Diencephalon (tissue), 2 donors: ENCODE results near the genes SLC7A5 and BANP.

GRCh38 chr16:87402767-87403313, 10.7 kb downstream of the MAP1LC3B start:
- RAMPAGE, long total RNA, result no peak

DNA sequence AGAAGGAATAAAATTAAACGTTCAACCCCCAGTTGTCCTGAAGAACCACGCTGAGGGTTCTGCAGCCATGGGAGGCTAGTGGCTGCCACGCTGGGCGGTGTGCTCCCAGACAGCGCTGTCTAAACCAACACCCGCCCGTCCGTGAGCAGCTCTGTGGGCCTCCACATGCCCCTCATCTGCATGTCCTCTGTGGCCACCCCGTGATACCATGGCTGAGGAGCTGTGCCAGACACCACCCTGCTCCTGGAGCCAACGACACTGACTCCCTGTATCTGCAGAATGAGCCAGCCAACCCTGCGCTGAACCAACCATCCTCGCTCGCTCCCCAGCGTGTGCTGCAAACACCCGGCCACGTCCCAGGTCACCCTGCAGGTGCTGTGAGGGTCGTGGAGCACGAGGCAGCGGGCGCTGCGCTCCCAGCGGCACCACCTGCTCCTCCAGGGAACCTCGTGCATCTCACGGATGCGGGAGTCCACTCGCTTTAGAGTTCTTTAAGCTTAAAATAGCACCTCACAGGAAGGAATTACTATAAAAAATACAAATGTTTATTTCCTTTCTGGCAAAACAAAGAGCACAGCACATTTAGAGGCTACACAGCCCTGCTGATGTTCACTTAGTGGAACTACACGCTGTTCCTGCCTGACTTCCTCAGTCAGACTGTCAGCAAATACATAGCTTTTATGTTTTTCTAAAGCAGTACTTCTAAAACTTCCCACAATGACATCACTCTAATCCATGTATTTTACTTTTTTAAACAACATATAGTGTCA, 43.3 kb downstream of the MAP1LC3B start:
- RAMPAGE, long total RNA, result no peak

DNA sequence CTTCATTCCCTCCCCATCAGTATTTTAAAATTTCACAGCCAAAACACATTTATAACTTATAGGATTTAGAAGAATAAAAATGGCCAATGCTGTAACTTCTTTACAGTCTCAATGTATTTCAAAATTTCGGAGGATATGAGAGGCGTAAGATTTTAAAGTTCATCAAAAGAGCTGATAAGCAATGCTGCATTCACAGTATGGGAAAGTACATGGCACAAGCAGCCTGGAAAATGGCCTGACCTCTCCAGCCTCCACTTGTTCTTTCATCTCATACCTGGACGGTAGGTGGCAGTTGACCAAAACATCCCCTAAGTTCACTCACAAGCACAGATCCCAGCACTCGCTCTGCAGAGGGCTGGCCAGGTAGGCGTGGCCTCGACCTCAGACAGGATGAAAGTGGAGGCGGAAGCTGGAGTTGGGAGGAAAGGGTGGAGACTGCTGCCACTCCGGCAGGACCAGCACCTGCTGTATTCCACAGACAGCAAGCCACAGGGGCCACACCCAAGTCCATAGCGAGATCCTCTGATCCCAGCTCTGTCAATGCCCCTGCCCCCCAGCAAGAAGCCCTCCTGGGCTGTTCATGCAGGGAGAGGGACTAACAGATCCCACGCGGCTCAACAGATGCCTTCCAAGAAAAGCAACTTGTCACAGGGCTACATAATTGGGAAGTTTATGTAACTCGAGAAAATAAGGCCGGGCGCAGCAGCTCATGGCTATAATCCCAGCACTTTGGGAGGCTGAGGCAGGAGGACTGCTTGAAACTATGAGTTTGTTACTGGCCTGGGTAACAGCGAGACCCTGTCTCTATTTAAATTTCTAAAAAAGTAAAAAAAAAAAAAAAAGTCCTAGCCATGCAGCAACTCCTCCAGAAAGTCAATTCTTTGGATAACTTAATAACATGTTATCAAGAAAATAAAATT, 31.3 kb downstream of the ZCCHC14 start:
- RAMPAGE, long total RNA, result no peak

- RAMPAGE, long total RNA, result no peak
Observed at GRCh38 chr16:87551438-87551917, 50.8 kb upstream of the JPH3 start.

DNA sequence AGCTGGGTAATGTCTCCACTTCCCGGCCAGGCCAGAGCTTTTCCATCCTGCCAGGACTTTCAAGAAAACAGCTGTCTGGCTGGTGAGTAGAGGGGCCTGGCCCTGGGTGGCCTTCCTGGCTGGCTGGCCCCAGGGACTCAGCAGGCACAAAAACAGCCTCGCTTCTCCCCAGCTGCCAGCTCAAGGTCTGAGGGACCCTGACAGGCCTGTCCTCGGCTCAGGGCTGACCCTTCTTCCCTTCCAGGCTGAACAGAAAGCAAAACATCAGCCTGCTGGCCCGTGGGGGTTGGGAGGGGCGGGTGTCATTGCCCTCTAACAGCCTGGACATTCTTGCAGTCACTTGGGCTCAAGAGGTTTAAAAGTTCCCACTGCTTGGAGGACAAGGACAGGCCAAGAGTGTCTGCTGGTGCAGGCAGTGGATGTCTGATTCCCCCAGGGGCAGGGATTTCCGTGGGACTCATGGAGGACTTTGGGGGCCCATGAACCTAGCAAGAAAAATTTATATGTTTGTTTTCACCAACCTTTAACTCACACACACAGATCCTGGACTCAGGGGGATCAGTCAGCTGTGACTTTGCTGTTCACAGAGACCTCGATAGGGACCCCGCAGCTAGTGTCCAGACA, 45.1 kb upstream of the JPH3 start:
- RAMPAGE, long total RNA, result no peak

DNA sequence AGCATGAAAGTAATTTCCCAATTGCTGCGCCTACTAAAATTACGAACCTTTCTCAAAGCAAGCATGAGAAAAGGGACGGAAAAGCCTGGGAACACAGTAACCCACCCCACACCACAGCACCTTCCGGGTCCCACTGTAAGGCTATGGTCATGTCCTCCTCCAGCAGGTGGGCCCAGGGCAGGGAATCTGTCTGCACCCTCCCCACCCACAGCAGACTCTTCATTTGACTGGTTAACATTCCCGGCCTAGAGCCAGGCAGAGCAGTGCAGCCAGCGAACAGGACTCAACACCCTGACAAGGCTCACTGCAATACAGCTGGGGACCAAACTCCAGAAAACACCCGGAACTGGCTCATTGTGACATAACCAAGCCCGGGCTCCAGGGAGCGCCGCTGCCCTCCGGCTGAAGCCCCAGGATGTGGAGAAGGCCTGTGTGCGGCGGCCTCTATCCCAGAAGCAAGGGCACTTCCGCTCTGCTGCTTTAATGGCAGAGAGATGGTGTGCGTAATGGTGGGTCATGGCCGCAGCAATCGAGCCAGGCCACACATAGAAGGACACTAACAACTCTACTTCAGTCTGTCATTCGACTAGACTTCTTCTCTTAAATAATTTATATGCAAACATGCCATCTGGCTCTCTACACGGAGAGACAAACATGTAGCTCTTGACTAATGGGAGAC, 18.2 kb downstream of the KLHDC4 start:
- RAMPAGE, long total RNA, result no peak

DNA sequence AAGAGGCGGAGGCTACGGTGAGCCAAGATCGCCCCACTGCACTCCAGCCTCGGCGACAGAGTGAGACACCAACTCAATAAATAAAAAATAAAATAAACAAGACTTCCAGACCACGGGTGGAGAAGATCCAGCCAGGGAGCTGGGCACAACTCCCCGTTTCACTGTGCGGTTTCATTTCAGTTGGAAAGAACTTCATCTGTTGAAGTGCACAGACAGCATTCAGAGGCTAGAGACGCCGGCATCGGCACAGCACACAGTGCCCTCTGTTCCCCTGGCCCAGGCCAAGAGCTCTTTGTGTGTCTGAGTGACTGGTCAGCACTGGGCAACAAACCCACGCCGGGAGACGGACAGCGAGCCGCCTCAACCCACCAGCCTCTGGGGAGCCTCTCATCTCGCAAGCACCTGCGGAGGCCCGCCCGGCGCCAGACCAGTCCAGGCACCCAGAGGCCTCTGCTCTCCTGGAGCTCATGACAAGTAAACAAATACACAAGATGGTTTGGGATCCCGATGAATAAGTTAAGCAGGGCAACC, 25.5 kb upstream of the KLHDC4 start:
- RAMPAGE, long total RNA, result no peak

GRCh38 chr16:87822656-87823313, 46.5 kb downstream of the SLC7A5 start:
- RAMPAGE, long total RNA, result no peak

GRCh38 chr16:87868916-87870135, at the start of gene SLC7A5:
SLC7A5 (minus strand) TSS chr16:87869507.
- RAMPAGE, long total RNA, result no peak

DNA sequence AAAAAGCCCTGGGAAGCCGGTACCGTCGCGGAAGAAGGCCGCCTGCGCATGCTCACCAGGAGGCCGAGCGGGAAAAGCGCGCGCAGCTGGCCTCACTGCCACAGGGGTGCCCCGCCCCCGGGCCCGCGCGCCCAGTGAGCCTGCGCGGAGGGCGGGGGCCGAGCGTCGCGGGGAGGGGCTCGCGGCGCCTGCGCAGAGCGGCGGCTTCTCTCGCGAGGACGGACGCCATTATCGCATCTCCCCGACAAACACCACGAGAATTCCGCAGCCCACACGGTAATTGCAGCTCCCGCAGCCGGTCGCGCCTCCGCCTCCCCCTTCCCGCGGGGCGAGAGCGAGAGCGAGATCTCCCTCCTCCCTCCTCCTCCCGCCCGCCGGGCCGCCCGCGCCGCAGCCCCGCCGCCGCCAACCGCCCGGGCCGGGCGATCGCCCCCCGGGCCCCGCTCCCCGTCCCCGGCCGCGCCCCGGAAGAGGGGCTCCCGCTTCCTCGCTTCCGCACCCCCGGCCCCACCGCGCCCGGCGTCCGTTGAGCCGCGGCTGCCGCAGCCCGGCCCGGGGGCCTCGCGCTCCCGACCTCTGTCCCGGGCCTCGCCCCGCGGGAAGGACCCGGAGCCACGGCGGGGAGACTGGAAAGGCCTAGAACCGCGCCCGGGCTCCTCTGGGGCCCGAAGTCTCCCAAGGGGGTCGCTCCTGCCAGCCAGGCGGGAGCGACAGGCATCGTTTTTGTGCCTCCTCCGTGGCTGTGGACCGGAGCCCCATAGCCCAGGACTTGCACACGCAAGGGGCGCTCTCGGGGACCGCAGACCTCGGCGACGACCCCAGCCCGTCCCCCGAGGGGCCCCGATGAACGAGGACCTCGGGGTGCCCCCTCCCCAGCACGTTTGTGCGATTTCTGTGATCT, at the start of gene BANP:
Gene BANP, plus strand, starts transcription at position 195 of the 901 bp plus-strand sequence.
- RAMPAGE, long total RNA, result start-site peak on the plus strand centred at position 219 of the sequence, 52 bp wide, 298 and 73 reads in 2 replicates

DNA sequence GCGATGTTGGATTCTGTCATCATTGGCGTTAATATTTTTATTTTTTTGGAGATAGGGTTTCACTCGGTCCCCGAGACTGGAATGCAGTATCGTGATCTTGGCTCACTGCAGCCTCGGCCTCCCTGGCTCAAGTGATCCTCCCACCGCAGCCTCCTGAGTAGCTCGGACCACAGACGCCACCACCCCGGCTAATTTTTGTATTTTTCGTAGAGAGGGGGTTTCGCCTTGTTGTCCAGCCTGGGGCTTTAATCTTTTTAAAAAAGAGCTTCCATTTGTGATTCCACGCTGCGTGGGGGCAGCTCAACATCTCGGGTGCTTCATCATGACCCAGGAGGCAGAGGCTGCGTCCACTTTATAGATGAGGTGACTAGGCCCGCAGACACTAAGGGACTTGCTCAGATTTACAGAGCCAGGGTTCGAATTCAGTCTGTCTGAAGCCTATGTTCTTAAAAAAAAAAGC, 1.5 kb downstream of the BANP start:
- RAMPAGE, long total RNA, result no peak

- RAMPAGE, long total RNA, result no peak
Observed at GRCh38 chr16:87985214-87985618, 34.0 kb downstream of the BANP start.

DNA sequence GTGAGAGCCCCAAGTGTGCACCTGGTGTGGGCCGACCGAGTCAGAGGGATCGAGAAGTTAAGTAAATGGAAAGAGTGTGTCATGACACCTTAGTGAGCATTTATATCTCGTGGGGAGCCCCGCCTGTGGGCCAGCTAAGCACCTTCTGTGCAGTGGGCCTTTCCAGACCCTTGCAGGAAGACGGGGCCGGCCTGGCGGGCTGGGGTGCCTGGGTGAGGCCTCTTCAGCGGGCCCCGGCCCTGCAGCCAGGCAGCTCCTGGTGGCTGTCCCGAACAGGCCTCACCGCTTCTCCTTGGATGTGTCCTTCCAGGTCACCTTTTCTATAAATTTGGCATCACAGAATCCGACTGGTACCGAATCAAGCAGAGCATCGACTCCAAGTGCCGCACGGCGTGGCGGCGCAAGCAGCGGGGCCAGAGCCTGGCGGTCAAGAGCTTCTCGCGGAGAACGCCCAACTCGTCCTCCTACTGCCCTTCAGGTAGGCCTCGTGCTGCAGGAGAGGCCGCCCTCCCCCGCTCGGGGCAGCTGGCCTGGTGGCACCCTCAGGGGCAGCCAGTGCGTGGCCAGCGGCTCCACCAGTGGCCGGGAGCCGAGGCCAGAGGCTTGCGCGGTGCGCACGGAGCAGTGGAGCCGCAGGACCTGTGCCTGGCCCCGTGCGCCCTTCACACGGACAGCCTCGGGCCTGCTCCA, 76.1 kb downstream of the BANP start:
- RAMPAGE, long total RNA, result no peak

DNA sequence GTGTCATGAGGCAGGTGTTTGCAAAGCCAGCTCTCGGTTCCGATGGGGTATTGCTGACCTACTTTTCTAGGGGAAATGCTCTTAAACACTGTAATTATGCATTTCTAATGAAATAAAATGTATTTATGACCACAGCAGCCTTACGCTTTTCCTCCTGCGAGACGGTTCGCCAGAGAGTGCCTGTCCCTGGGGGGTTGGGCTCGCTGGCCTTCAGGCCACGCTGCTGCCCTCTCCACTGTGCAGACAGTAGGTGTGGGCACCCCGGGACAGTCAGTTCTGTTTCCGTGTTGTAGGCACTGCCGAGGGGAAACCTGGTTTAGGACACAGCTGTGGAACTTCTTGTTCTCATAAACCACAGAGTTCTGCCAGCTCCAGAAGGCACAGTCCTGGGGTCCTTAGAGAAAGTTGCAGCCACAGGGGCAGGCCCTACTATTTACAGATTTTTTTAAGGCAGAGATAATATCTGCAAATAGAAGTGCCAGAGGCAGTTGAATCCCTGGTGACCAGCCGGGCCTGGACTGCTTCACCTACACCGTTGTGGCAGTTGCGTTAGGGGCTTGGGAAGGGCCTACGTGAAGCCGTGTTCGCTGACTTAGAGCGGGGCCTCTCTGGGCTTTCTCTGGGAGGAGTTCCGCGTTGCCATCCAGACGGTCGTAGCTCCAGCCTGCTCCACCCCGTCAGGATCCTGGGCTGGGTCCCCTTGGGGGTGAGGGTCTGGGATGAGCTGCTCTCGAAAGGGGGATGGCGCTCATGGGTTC, 126.1 kb downstream of the BANP start:
- RAMPAGE, long total RNA, result no peak

DNA sequence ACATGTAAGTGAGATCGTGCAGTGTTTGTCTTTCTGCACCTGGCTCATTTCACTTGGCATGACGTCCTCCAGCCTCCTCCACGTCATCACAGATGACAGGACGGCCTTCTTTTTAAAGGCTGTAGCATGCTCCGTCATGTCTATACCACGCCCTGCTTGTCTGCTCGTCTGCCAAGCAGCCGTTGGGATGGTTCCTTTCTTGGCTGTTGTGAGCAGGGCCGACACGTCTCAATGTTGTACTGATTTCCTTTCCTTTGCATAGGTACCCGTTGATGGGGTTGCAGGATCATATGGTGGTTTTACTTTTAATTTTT, 212.3 kb upstream of the ZNF469 start:
- RAMPAGE, long total RNA, result no peak

DNA sequence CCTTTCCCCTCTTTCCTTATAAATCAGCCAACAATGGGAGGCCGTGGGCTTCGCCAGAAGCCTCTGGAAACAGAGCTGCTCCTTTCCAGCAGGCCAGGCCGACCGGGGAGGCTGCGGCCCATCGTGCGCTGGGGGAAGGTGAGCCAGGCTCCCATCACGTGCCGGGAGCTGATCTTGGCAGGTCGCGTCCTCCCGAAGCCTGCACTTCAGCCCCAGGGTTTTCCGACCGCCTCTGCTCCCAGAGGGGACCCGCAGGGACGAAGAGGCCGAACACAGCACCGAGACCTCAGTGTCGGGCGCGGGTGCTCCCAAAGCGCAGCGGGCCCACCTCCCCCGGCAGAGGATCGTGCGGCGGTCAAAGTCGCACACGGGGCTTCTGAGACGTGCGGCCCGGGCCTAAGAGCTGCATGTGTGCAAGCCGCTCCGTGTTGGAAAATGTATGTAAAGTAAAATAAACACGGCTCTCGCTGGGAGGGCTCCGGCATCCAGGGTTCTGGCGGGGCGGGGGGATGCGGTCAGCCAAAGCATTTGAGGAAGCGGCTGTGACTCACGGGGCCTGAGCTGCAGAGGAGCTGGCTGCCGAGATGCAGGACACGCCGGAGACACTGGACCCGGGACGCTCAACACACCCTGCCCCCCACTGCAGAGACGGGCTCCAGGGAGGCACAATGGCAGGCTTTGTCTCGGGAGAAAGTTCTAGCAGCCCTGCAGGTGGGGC, 196.3 kb upstream of the ZNF469 start:
- RAMPAGE, long total RNA, result no peak

DNA sequence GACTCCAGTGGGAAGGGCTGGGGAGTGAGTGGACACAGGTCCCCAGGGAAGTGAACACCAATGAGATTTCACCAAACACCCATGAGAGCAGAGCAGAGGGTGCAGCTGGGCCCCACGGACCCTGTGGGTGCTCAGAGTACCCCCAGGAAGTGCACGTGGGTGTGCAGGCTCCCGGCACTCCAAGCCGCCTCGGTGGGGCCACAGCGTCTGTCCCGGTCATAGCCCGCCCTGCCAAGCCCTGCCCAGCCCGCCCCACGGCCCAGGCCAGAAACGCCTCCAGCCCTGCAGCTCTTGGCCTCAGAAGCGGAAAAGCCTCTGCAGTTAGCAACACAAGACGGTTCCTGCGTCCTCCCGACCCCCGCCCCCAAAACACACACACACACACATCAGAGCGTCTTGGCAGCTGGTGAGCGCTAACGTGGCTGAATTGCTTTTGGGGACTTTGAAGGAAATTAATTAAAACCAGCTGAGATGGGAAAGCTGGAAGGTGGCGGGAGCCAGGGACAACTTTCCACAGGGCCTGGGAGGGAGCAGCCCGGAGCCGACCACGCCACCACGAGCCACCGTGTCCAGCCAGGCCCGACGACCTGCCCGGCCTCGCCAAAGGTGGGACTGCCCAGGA, 22.9 kb downstream of the ZNF469 start:
- RAMPAGE, long total RNA, result no peak

- RAMPAGE, long total RNA, result no peak
Observed at GRCh38 chr16:88429614-88430493, 23.2 kb upstream of the ZFPM1 start.

GRCh38 chr16:88455891-88456790, 3.1 kb downstream of the ZFPM1 start:
- RAMPAGE, long total RNA, result no peak

GRCh38 chr16:88474903-88475692, 22.0 kb downstream of the ZFPM1 start:
- RAMPAGE, long total RNA, result no peak